LHCN-M2 (cell line): ENCODE measurements around a stretch of chr10.

DNA sequence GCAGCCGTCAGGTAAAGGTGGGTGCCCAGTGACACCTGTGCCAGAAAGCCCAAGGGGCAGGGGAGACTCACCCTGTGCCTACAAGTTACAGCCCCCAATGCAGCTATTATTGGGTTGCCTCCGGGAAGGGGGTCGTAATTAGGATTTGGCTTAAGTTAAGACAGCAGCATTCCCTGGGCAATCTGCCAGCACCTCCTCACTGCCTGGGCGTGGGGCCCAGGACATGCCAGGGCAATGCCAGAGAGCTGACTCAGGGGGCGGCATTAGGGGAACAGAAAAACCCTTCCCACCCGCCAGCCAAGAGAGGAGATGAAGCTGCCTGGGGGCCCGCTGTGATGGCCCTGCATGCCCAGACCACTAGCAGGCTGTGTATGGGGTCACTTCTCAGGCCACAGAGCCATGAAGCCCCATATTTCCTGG is 13.3 kb upstream of the CAMK2G start:
- RAMPAGE, long total RNA, result no peak

GRCh38 chr10:73888921-73889657 is 14.7 kb upstream of the CAMK2G start:
- RAMPAGE, long total RNA, result no peak

DNA sequence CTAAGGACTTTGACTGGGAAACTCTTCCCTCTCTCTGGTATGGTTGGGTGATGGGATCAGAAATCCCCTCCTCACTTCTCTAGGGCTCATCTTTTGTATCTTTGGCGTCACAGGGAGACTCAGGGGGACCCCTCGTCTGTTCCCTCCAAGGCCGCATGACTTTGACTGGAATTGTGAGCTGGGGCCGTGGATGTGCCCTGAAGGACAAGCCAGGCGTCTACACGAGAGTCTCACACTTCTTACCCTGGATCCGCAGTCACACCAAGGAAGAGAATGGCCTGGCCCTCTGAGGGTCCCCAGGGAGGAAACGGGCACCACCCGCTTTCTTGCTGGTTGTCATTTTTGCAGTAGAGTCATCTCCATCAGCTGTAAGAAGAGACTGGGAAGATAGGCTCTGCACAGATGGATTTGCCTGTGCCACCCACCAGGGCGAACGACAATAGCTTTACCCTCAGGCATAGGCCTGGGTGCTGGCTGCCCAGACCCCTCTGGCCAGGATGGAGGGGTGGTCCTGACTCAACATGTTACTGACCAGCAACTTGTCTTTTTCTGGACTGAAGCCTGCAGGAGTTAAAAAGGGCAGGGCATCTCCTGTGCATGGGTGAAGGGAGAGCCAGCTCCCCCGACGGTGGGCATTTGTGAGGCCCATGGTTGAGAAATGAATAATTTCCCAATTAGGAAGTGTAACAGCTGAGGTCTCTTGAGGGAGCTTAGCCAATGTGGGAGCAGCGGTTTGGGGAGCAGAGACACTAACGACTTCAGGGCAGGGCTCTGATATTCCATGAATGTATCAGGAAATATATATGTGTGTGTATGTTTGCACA is 5.6 kb downstream of the PLAU start:
- RAMPAGE, long total RNA, result no peak

DNA sequence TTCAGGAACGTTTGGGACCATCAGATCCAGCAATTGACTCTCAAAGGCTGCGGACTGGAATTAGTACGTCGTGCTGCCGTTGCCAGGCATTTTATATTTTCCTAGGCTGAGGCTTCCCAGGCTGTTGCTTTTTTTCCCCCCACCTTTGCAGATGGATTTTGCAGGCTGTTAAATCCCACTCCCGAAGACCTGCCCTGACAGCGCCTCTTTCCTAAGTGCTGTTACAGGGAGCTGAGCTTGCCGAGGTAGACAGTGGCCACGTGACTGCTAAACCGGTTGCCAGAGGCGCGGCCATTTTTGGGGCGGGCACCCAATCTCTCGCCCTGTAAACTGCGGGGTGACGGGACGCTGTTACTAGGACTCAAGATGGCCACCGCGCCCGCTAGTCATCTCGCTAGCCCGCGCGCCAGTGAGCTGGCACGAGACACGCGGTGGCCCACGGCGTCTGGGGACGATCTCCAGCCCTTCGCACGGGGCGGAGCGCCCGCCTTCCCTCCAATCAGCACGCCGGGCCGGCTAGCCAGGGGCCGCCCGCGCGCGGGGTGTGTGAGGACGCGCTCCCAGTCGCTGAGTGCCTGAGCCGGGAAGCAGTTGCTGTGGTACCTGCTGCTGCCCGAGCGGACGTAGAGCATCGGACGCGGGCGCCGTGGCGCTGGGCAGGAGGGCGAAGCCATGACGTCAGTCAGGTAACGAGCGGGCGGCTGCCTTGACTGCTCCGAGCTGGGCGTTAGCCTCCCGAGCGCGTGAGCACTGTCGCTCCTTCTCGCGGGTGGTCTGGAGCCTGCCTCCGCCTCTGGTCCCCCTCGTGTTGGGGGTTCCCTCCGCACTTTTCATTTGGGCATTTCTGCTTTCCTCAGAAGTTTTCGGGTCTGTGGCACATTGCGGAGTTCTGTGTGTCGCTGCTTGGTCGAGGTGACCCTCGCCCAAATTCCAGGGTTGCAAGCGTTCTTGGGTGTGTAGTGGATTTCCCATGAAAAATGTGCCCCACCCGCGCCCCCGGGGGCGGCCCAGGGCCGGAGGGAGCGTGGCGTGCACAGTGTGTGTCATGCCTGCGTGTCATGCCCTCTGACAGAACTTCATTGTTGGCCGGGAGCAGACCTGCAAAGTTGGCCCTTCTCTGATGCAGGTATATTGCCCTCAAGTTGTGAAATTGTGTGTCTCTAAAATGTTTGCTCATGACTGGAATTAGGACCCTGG is 25.6 kb downstream of the ADK start:
- RAMPAGE, long total RNA, result start-site peak on the plus strand centred at position 562 of the sequence, 6 bp wide, 26 reads

DNA sequence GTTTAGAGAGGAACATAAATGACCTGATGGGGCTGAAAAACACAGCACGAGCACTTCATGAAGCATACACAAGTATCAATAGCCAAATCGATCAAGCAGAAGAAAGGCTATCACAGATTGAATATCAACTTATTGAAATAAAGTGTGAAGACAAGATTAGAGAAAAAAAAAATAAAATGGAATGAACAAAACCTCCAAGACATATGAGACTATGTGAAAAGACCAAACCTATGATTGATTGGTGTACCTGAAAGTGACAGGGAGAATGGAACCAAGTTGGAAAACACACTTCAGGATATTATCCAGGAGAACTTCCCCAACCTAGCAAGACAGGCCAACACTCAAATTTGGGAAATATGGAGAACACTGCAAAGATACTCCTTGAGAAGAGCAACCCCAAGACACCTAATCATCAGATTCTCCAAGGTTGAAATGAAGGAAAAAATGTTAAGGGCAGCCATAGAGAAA is 197.7 kb downstream of the ADK start:
- RAMPAGE, long total RNA, result no peak

DNA sequence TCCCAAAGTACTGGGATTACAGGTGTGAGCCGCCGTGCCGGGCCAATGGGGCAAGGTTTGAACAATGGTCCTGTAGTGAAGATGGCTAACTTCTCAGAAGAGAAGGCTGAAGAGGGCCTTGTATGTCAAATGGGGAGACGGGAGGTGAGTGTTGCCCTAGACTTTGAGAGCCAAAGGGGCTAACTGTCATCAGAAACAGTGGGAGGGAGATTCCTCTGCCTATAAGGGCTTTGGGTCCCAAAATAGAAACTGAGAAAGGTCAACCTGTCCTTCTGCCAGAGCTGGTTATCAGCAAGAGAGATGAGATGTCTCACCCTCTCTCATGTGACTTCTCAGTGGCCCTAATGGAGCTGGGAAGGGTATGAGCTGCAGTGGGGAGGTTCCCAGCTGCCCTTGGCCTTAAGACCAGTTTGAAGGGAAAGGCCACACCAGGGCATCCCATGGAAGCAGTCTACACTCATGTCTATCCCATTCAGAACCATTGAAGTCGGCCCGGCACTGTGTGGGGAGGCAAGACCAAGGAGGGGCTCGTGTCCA is 1.3 kb upstream of the SAMD8 start:
- RAMPAGE, long total RNA, result no peak

DNA sequence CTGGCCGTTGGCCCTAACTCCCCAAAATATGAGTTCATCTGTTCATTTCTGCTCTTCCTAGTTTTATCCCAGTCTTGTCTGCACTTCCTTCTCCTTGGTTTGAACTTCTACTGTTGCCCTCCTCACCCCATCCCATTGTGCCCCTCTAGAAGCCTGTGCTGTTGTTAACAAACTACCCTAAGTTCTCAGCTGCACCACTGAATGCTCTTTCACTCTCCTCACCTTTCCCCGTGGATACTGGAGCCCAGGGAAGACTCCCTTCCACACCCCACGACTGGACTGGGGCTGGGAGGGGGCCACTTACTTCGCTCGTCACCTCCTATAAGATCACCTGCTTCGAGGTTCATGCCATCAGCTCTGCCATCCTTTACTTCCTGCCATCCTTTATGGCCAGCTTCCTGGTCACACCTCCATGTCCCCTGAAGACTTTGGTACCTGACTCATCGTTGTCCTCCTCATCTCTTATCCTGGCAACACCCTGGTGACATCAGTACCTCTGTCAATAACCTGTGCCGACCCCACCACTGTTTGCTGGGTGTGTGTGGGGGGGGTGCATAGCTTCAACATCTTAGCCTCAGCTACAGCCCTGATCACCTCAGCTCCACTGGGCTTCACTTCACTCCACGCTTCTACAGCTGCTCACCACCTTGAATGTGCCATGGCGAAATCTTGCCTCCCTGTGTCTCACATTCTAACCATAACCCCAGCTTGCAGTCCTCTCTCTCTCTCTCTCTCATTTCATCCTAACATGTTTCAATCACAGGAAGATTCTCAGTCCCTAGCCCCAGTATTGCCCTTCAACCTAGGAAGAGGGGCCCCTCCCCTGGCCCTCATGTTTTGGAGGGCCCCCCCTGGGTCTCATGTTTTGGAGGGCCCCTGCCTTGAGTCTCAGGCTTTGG is 8.7 kb upstream of the VDAC2 start:
- RAMPAGE, long total RNA, result no peak

DNA sequence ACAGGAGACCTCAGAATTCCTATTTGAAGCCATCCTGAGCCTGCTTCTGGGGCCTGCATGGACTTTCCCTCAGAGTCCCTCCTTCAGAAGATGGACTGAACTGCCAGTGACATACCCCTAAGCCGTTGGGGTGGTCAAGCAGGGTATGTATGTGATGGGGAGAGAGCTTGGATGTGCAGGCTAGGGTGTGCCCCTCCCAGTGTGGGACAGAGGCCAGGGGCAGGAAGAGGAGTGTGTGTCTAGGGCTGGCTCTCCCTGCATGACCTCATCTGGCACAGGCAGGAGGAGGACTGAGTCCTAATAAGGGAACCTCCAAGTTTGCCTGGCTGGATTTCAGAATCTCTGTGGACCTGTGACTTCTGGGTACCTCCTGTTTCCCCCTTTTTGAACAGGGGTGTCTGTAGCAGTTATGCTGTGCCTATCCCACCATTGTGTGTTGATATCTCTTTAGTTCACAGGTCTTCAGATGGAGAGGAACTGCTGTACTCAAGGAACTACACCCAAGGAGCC is 7.9 kb upstream of the VDAC2 start:
- RAMPAGE, long total RNA, result no peak

GRCh38 chr10:75210915-75211201 is 262 bp downstream of the VDAC2 start:
- RAMPAGE, long total RNA, result no peak

GRCh38 chr10:75338376-75338764 is 63.2 kb downstream of the ZNF503 start:
- RAMPAGE, long total RNA, result no peak

DNA sequence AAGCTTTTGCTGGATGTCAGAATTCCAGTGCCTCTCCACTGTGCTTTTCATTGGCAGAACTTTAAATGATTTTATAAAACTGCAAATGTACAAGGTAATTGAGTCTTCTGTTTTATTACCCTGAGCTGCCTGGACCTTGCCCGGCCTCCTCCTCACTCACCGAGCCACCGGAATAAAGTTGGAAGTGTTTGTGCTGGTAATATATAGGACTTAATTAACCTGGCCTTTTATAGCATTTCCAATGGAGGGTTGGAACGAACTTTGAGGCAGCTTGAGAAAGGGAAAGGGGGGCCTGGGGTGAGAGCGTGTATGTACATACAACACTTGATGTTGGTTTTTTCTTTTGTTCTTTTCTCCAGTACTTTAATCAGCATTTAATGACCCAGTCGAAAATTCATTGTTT is 43.4 kb downstream of the ZNF503 start:
- RAMPAGE, long total RNA, result no peak

GRCh38 chr10:75397310-75397622 is 4.3 kb downstream of the ZNF503 start:
- RAMPAGE, long total RNA, result no peak

- RAMPAGE, long total RNA, result no peak
Observed at GRCh38 chr10:75404078-75404752, 2.7 kb upstream of the ZNF503 start.

DNA sequence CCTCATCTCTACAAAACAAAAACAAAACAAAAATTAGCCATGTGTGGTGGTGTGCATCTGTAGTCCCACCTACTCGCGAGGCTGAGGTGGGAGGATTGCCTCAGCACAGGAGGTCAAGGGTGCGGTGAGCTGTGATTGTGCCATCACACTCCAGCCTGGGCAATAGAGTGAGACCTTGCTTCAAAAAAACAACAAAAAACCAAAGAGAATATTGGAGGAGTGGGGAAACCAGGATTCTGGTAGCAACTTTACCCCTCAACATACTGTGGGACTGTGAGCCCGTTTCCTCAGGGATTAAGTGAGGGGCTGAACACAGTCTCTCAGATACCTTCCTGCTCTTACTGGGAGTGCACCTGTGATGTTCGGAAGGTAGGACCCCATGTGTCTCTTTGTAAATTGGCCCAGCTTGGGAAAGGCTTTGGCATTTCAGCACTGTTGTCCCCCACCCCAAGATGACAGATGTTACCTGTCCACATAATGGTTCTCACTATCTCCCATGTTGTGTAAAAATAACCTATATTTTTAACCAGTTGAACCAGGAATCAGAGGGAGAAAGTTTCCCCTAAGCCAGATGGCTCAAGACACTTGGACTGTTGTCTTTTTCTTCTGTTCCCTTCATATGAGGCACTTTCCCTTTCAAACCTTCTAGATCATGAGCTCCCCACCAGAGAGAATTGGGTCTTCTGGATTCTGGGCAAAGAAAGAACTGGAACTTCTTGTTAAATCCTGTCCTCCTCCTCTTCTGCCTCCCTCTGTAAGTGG is 79.9 kb downstream of the LRMDA start:
- RAMPAGE, long total RNA, result no peak

GRCh38 chr10:75512428-75513068 is 81.1 kb downstream of the LRMDA start:
- RAMPAGE, long total RNA, result no peak

DNA sequence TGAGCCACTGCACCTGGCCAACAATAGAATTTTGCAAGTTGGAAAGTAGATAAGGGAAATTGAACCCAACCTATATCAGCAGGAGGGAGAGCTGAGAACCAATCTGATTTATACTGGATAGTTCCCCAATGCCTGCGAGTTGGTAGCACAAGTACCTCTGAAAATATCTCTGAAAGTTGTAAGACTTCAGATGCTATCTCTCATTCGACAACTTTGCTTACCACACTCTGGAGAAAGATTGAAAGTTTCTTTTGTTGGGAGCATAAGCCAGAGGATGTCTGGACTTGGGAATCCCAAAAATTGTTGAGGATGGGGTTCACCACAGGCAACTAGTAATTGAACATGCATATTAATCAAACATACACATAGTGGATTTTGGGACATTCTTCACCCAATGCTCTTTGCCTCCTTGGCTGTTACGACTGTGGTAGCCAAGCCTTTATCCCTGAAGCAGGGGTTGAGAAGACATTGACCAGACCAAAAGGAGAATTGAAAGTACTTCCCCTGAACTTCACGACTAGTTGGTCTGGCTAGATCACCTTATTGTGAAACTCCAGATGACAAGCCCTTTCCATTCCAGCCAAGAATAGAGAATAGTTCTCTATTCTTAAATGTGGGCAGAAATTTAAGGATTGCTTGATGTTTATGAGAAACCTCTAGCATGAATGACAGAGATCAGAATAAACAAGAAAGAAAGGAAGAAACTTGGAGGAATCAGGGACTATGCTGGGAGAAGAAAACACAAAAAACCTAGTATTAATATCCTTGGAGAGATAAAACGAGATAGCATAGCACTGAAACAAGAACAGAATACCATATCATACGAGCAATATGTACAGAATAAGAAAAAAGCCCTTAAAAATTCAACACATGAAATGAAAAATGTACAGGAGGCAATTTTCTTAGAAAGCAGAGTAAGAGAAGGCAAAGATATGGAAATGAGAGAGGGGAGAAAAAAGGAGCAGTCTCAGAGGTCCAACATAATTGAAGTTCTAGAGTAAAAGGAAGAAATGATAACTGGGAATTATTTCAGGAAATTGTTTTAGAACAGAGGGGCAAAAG is 97.0 kb downstream of the LRMDA start:
- RAMPAGE, long total RNA, result no peak

DNA sequence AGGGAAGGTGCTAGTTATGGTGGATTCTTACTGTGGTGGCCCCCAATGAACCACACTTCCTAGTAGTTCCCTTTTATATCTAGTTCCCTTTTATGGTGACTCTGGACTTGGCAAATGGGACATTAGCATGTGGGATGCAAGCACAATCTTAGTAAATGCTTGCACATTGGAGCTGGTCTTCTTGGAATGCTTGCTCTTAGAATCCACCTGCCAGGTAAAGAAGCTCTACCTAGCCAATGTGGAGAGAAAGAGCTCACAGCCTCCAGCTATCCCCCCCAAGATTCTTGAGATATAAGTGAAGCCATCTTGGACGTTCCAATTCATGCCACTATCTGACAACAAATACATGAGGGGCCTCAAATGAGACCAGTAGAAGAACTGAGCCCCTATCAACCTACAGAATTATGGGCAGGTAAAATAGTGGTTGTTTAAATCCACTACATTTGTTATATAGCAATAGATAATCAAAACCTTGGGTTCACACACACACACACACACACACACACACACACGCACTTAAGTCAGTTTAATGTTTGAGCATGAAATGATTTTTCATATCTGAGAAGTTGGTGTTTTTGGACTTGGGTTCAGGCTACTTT is 430.4 kb downstream of the LRMDA start:
- RAMPAGE, long total RNA, result no peak

GRCh38 chr10:76002615-76002887 is 571.1 kb downstream of the LRMDA start:
- RAMPAGE, long total RNA, result no peak

DNA sequence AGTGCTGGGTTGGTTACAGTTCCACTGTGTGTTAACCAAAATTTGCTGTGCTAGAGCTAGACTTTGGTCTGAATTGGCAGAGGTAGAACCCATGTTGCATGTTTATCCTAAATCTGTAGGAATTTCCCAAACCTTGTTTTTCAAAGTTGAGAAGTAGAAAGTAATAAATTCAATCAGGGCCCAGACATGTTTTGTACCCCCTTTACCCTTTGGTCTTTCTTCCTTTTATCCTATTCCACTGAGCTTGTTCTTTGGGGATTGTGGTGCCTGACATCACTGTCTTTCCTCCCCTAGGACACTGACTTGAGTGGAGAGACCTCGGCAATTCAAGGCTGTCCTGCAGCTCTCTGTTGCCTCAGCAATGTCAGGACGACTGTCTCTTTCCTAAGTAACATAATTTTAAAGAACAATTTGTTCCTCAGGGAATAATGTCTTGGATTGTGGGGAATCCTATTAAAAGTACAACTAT is 1078.0 kb downstream of the KCNMA1 start:
- RAMPAGE, long total RNA, result no peak

DNA sequence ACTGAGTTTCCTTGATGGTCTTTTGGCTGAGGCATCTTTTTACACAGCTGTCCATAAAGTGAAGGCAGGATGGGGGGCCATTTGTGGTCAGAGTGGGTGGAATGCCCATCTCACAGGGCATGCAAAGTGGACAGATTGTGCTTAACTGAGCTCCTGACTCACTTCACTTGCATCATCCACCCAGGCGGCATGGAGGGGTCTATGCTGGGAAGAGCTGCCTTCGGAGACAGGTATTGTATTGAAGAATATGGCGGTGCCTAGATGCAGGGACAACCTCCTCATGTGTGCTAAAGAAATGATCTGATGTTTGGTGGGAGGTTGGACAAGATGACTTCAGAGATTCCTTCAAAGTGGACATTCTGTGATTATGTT is 905.2 kb downstream of the KCNMA1 start:
- RAMPAGE, long total RNA, result no peak